Bile duct (tissue), 1 donor: ENCODE results near the gene P4HTM.

- PRO-cap: bidirectional peak, plus-strand start at chr3:46812686, minus-strand start at chr3:46812558
These were observed 50.8 kb downstream of the MYL3 start for GRCh38 chr3:46812432-46812918.

DNA sequence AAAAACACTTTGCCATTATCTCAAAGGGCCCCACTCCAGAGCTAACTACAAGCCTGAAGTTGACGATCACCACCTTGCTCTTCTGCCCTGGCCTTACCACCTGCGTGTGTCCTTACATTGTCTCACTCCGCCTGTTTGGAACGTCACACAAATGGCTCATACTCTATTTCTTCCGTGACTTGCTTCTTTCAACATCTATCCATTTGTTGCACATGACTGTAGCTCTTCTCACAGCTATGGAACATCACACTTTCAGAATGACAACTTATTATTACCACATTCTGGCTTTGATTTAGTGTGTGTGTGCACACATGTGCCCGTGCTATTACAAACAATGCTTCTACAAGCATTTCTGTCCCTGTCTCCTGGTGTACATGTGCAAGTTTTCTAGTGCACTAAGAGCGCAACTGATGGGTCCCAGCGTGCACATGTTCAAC lies 37.7 kb downstream of the PTH1R start:
- PRO-cap: no peak

DNA sequence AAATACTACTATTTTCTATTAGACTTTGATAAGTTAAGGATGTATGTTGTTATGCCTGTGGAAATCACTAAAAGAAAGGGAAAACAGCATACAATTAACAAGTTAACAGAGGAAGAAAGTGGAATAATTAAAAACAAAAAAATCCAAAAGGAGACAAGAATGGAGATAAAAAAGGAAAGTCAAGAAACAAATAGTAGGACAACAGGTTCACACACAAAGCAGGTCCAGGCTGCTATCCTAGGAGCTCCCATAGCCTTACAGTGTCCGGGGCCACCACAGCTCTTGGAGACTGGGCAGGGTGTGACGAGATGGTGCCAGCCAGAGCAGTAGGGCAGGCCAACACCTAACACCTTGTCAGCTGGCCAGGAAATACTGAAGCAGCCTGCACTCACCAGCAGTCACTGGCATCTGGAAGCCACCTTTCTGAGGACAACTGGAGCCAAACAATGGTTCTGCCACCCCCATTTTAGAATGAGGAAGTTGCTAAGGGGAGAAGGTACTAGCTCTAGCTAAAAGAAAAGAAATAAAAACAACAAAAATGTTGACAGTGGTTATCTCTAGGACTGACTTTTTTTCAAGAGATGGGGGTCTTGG lies 47.3 kb downstream of the CCDC12 start:
- PRO-cap: no peak

DNA sequence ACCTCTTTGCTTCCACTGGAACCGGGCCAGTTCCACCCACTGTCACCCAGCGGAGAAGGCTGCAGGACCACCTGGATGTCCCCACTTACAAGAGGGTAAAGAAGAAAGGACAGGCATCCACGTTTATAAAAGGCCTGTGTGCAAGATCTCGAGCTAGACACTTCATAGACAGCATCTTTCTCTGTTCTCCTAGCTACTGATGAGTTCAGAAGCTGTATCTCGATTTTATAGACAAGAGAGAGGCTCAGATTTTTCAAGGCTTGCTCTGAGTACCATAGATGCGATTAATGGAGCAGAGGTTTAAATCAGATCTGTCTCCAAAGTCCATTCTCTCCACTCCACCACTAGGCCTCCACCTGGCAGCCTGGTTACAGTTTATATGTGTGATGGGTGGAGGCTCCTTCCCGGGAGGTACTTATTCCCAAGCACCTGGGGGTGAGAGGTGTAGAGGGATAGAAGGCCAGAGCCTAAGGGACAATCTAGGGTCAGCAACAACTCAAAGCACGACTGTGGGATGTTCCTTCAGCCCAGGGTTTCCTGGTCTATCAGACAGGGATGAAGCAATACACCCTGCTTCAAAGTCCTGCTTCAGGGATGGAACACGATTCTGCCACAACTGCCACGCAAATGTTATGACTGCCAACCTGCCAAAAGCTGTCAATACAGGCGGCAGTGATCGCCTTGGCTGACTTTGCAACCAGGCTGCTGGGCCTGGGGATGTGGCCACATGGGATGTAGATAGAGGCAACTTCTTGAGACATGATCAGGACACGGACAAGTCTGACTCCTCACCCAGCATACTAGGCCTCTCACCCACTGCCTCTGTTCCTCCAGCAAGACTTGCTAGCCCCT lies 8.0 kb downstream of the CCDC12 start:
- PRO-cap: no peak

DNA sequence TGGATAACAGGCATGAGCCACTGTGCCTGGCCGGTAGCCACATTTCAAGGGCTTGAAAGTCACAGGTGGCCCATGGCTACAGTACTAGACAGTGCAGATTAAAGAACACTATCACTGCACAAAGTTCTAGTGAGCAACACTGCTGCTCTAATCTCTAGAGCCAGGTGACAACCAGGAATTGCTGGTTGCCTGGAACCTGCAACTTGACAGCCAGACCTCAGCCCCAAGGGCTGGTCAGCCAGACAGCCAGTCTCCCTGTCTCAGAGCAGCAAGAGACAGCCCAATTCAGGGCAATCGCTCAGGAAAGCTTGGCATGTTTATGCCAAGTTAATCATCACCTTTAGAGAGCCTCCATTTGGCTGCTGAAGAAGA lies 6.2 kb downstream of the CCDC12 start:
- PRO-cap: no peak

- PRO-cap: no peak
These were observed 5.8 kb downstream of the CCDC12 start for GRCh38 chr3:46970767-46971202.

DNA sequence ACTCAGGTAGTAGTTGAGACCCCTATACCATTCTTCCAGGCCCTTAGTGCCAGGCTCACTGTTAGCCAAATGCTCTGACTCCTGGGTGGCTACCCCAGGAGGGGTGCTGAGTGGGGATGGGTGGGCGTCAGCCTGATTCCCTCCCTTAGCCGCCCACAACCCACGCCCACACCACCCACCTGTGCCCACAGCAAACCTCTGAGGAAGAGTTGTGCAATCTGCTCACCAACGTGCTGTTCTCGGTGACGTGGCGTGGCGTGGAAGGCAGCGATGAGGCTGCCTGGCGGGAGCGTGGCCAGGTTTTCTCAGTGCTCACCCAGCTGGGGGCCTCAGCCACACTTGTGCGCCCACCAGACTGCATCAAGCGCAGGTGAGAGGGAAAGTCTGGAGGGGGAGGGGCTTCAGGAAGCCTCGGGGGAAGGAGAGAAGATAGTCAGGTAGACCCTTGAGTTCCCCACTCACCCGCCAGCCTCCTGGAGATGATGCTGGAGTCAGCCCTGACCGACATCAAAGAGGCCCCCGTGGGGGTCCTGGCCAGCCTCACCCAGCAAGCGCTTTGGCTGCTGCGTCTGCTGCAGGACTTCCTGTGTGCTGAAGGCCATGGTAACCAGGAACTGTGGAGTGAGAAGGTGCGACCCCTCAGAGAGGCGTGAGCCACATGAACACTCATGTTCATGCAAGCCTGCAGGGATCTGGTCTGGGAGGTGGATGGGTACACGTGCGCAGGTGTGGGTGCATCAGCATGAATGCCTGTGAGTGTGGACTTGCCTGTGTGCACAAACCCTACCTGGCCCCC lies 21.5 kb downstream of the NBEAL2 start:
- PRO-cap: no peak

DNA sequence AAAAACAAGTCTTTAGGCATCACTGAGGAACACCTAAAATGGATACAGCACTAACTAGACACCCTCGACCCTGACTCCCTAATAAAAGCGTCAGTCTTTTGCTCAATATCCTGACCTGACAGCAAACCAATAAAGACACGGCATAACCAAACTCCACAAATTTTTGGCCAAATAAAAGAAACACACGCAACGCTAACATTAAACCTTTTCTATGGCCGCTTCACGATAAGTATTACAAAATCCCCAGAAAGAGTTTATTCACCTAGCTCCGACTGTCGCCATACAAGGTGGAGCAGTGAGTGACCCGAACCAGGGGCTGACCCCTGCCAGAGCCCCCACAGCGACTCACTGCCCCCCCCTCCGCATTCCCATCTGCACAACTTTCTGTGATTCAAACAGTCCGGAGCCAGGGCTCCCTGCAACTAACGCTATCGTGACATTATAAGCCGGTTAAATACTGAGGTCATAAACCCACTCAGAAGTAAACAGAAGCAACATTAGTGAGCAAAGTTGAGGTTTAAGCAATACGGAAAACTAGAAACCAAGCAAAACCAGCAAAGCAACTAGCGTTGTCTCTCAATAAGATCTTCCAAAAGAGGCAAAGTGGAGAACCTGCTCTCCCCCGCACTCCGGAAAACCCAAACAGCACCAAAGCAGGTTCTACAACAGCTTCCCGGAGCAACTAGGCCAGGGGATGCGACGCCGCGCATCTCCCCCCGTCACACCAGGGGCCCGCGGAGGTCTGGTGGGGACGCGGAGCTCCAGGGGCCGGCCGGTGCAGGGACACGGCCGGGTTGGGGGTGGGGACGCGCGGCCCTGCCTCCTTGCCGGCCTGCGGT lies 711 bp downstream of the SCAP start:
- PRO-cap: no peak

DNA sequence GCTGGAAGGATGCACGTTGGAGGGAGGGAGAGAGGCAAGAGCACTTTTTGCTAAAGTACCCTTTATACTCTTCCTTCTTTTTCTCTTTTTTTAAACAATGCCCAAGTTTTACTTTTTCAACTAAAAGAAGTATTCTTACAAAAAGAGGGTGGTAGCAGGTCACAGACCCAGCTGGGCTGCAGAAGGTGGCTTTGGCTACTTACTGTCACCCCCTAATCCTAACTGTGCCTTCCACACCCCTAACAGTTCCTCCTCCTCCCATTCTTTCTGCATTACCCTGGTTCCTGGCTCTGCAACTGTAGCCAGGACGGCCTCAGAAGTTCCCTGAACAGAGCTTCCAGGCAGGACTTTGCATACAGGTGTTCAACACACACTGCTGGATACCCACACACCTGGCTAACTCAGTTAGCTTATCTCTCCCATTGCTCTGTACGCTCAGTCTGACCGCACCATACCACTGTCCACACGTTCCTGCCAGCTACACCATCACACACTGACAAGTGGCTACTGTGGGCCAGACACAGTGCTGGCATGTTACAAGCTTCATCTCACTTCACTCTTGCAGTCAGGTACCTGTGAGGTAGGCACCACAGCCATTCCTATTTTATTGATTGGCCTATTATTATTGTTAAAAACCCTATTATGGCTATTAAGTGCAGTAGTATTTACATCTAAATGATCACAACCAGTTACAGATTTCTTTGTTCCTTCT lies 12.9 kb downstream of the ELP6 start:
- PRO-cap: no peak

DNA sequence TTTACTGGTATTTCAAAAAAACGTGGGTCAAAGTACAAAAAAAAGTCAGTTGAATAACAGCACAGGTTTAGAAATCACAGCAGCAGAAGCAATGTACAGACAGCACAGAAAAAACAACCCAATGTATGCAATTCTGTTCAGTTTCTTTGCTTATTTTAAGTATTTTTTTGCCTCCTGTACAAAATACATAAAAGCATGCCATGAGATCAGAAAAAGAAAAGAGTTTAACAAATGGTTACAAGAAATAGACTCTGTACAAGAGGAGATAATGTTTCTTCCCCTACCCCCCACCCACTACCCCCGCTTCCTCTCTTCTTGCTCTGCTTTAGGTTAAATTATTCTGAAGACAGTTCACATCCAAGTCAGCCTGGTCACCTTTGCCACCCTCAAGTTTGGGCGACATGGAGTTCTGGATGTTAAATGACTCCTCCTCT lies 16.4 kb downstream of the CSPG5 start:
- PRO-cap: no peak

GRCh38 chr3:48160238-48160547 lies 28.0 kb downstream of the CDC25A start:
- PRO-cap: no peak

- PRO-cap: no peak
These were observed 2.6 kb downstream of the PLXNB1 start for GRCh38 chr3:48426954-48428094.

DNA sequence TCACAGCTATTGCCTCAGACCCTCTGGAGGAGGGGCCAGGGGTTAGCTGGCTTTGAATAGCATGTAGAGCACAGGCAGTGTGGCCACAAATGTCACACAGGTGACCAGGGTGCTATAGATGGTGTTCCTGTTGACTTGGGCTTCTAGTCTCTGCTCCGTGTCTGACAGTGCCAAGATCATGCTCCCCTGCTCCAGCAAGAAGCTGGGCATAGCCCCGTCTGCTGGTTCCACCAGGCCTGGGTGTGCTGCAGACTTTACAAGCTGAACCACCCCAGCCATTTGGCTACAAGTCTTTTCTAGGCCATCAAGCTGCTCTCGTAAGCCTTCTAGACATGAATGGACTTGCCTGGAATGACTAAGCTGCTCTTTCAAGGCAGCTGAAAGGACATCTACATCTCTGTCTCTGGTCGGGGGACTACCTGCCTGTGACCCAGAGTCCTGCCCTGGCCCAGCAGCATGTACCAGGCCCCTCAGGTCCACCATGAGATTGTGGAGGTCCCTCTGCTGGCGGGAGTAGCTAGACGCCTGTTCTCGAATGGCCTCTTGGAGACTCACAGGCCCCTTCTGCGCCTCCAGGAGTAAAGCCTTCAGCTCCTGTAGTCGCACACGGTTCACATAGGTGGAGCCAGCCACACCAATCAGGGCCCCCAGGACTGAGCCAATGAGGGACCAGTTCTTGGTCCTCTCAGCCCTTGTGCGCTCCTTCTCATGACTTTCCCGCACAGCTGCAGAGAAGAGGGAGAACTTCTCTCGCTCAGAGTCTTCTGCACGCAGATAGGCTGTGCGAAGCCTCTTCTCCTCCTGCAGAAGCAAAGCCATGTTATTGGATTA lies 2.7 kb upstream of the PLXNB1 start:
- PRO-cap: no peak

DNA sequence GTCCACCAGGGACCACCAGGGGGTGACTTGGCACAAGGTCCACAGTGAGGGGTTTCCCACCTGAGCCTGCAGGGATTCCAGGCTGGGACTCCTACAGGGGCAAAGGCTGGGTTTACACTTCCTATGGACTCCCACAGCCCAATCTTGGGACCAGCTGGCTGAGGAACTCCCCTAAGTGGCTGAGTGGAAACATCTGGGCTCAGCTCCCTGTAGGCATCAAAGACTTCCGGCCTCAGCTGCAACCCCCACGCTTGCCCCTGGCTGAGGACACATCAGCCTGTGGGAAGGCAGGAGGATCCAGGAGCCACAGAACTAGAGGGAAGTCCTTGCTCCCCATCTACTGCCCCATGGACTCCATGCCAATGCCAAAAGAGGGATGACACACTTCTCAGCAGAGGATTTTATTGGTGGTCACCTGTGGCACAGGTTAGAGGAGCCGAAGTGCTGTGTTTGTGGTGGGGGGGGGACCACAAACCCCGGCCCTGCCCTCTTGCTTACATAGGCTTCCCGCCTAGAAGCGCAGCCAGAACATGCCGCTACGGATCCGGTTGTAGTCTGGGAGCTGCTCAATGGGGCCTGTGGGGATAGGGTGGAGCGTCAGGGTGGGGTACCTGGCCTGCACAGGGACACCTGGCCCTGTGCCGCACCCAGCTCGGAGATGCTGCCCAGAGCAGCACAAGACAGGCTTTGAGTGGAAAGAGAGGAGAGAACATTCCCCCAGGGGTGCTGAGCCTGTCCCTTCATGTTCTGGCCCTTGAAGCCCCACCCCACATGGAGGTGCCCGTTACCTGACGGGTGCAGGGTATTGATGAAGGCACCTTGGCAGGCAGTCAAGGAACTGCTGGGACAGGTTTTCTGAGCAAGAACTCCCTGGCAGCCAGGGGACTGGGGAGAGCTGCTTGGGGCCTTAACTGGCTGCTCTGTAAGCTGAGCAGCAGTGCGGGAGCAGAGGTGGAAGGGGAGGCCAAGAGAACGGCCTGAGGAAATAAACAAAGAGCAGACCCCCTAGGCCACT lies 3.8 kb upstream of the COL7A1 start:
- PRO-cap: no peak

DNA sequence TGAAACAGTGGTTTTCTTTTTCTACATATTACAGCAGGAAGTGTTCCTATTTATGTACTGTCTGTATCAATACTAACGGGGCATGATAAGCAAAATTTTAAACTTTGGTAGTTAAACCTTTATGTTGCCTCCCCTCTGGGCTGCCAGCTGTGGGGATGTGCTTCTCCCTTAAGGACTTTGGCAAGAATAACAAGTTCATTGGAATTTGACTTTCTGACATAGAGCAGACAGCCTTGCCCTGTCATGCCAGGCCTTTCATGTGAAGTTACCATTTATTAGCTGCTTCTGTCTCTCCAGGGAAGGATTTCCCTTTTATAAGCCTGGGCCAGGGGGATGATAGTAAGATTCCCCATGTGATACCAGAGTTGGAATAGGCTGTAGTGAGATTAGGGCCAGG lies 8.3 kb downstream of the ARIH2 start:
- PRO-cap: no peak

DNA sequence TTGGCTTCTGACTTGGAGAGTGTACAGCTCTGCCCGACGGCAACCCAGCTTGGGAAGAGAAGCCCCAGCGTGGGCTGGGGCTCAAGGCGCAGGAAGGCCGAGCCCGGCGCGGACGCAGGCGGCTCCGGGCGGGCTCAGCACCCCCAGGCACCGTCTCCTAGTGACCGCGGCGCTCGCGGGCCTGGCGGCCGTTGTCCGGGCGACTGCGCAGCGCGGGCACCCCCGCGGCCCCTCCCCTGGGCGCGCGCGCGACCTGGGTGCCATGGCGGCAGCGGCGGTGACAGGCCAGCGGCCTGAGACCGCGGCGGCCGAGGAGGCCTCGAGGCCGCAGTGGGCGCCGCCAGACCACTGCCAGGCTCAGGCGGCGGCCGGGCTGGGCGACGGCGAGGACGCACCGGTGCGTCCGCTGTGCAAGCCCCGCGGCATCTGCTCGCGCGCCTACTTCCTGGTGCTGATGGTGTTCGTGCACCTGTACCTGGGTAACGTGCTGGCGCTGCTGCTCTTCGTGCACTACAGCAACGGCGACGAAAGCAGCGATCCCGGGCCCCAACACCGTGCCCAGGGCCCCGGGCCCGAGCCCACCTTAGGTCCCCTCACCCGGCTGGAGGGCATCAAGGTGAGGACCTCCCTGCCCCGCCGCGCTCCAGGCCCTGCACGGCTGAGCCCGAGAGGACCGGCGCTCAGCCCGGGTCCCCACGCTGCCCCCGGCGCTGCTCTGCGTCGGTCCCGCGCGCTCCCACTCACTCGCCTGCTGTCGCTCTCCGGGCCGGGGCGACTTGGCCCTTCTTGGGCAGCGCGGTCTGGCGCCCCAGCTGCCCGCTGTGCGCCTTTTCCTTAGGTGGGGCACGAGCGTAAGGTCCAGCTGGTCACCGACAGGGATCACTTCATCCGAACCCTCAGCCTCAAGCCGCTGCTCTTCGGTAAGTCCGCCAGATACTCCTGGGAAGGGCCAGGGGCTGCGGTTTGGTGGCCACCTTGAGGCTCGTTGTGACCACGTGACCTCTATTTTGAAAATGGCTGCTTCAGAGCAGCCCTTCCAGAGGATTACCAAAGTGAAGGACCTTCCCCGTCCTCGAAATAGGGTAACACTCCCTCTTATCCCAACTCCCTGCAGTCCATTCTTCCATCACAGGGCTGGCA lies at the start of gene P4HTM:
Gene P4HTM (plus strand): TSS at position 247 of the 1,140 bp plus-strand sequence.
- PRO-cap: bidirectional peak, plus-strand start at position 247 of the sequence, minus-strand start at position 159 of the sequence; unidirectional peak, minus-strand start at position 987 of the sequence

- PRO-cap: no peak
These were observed 5.2 kb downstream of the DALRD3 start for GRCh38 chr3:49013115-49013554.

- PRO-cap: no peak
These were observed 1.5 kb upstream of the DALRD3 start for GRCh38 chr3:49019940-49020142.

DNA sequence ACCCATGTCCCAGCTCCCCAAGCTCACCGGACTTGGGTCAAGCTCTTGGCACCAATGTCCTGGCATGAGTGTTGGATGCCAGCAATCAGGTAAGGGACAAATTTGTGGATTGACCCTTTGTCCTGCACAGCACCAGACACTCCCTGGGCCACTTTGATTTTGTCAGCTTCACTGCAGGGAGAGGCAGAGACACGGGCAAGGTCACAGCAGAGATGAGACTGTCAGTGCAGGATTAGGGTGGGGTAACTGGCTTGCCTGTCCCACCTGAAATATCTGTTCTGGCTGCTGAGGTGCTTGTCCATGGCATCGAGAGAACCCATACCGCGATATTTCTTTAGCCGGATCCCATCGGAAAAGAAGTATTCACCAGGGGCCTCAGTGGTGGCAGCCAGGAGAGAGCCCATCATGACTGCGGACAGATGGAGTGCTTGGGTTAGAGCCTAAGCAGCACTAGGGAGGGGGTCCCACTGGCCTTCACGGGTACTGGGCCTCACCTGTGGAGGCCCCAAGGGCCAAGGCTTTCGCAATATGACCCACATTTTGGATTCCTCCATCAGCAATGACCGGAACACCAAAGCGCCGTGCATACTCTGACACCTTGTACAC lies 2.8 kb downstream of the NDUFAF3 start:
- PRO-cap: no peak

GRCh38 chr3:49025810-49026715 lies 3.1 kb downstream of the IMPDH2 start:
- PRO-cap: no peak